Mesenchymal stem cell of the bone marrow (primary cell): ENCODE measurements around the genes ATP5MG, ARCN1 and HMBS.

GRCh38 chr11:118400948-118402118 lies at the start of gene ATP5MG:
Gene ATP5MG, plus strand, starts transcription at chr11:118401606.
- CAGE, long polyA plus RNA, result no peak

GRCh38 chr11:118435835-118436304 lies 422 bp upstream of the KMT2A start:
- CAGE, long polyA plus RNA, result no peak

GRCh38 chr11:118473250-118474351 lies 37.3 kb downstream of the KMT2A start:
- CAGE, long polyA plus RNA, result no peak

- CAGE, long polyA plus RNA, result no peak
Observed at GRCh38 chr11:118572238-118572568, at the start of gene ARCN1. Gene ARCN1, plus strand, starts transcription at chr11:118572409.

- CAGE, long polyA plus RNA, result no peak
Observed at GRCh38 chr11:118572569-118573525, 638 bp downstream of the ARCN1 start.

GRCh38 chr11:118580859-118581446 lies 8.7 kb downstream of the ARCN1 start:
- CAGE, long polyA plus RNA, result no peak

- CAGE, long polyA plus RNA, result no peak
Observed at GRCh38 chr11:118597379-118598049, 9.9 kb upstream of the PHLDB1 start.

DNA sequence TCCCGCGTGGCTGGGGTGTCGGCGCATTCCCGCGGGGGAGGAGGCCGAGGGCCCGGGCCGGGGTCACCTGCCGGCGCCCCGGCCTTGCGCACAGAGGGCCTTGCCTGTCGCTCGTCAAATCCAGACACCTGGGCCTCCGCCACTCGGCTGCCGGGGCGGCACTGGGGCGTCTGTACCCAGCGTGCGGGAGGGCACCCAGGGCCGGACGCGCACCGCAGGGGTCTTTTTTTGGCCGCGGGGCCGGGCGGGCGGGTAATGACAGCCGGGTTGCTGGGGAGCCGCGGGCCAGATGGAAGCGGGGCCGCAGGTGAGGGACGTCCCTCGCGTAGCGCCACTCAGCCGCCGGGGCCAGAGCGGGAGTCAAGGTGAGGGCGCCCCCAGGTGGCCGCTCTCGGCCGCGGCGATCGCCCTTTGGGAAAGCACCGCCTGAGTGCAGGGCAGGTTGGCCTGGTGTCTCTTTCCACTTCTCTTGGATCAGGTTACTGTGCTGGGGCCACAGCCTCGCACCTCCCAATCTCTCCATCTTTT lies 3.4 kb downstream of the PHLDB1 start:
- CAGE, long polyA plus RNA, result no peak

- CAGE, long polyA plus RNA, result no peak
Observed at GRCh38 chr11:118645167-118645984, 34.1 kb downstream of the TREH start.

DNA sequence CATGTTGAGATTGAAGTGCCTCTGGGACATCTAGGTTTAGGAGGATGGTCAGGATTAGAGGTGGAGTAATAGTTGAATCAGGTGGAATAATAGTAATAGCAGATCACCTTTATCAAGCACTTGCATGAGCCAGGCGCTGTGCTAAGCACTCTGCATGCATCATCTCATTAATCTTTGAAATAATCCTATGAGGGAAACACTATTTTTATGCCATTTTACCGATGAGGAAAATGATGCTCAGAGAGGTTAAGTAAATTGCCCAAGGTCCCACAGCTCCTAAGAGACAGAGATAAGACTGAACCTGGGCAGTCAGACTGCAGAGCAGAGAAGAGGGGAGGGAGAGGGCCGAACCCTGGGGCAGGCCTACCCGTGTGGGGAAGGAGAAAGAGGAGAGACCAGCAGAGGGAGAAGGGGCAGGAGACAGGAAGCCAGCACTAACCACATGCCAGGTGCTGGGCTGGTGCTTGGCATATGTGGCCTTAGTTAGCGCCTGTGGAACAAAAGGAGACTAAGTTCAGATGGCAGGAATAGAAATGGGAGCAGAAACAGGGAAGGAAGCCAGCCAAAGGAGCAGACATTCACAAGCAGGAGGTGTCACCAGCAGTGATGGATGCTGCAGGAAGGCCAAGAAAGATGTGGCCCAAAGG lies 27.0 kb downstream of the TREH start:
- CAGE, long polyA plus RNA, result no peak

DNA sequence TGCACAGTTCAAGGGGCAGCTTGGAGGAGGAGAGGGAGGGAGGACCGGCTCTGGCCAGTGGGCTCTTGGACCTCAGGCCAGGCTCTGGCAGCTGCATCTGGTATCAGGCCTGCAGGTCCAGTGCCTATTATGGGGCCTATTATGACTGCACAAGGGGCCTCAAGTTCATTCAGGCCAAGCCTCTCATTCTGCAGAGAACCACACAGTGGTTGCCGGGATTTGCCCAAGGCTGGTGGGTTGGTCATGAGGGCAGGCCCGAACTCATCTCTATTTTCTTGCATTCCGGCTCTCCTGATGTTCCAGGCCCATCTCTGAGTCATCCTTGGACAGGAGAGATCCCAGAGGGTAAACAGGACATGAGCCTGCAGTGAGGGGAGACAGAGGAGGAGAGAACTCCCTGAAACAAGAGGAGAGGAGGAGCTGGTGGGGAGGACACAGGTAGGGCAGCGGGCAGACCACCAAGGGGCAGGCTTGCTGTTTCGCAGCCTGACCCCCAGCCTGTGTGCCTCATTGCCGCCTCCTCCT lies 12.5 kb upstream of the TREH start:
- CAGE, long polyA plus RNA, result no peak

DNA sequence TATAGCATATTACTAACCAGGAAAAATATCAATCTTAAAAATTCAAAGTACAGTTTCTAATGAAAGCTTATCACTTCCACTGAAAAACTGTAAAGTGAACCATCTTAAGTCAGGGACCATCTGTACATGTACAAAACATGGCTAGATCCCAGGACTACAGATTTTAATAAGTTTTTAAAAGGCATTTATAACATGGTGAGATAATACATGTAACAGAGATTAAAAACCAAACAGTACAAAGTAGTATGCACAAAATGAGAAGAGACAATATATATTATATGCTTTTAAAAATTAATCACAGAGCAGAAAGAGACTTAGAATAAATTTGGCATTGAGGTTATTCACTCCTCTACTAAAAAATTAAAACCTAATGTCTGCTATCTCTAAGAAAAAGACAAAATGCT lies 28.3 kb downstream of the DDX6 start:
- CAGE, long polyA plus RNA, result no peak

GRCh38 chr11:118886481-118887288 lies 3.0 kb downstream of the CXCR5 start:
- CAGE, long polyA plus RNA, result no peak

GRCh38 chr11:118917336-118918091 lies 8.2 kb downstream of the BCL9L start:
- CAGE, long polyA plus RNA, result no peak

DNA sequence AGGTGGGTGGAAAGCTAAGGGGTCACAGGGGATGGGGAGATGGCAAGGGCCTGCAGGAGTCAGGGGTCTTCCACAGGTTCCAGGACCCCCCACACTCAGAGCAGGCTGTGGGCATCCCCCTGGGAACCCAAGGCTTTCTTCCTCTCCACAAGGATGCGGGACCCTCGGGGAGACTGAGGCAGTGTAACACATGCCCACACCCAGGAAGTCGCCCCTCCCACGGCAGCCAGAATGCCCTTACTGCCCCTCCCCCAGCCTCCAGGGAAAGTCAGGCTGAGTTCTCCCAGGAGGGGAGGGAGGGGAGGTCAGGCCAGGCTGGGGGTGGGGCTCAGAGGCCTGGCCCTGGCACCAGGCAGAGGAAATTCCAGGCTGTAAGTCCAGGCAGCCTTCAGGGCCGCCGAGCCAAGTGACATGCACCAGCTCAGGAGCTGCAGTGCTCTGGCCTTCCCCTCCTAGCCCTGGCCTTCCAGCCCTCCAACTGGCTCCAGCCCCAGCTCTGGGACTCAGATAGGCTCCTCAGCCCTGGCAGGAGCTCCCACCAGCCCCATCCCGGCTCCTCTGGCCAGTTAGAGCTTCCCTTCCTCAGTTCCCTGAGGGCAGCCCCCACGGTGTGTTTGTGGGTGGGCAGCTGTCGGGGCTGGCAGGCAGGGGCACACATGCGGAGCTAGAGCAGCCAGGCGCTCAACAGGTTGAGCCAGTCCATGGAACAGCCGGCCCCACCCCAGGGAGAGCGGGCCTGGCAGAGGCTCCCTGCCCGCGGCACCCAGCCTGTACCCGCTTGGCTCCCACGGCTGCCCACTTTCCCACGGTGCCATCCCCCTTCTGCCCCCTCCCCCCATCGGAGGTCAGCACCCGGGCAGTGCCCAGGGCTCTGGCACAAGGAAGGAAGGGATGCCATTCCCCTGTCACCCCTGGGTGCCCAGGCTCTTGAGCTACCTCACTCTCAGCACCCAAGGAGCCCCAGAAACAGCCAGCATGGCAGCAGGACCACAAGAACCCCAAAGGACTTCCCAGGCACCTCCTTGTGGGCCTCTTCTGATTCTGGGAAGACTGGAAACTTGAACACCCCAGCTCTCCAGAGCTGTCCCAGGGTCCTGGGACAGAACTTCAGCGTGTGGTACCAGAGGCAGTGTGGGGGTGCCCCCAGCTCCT lies 3.5 kb downstream of the BCL9L start:
- CAGE, long polyA plus RNA, result no peak

DNA sequence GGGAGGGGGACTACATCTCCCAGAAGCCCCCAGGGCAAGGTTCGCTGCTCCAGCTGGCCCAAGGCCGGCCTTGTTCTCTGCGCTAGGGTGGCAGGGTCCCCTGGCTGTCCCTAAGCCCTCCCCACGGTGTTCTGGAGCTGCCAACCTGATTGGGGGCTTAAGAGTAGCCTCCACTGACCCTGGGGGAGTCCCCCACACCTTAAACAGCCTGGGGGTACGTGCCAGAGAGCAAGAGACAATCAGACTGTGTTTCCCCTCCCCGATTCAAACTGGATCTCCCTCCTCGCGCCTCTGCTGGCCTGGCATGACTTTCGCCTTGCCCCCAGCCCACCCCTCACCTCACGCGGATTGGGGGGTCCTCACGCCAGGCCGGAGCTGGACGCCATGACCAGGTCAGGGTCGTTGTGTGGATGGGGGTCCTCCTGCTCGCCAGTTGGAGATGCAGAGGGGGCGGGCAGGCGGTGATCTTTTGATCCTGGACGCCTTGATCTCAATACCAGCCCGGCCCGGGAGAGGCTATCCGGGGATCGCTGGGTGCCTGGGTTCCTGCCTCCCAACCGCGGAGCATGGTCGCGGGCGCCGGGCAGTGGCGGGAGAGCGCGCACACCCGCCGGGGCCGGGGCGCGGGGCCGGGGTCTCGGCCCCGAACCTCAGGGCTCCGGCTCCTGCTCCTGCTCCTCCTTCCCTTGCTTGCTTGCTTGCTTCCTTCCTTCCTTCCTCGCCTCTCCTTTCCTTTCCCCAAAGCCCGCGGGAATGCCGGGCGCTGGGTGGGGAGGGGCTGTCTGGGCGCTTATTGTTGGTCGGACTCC lies 622 bp downstream of the BCL9L start:
- CAGE, long polyA plus RNA, result no peak

DNA sequence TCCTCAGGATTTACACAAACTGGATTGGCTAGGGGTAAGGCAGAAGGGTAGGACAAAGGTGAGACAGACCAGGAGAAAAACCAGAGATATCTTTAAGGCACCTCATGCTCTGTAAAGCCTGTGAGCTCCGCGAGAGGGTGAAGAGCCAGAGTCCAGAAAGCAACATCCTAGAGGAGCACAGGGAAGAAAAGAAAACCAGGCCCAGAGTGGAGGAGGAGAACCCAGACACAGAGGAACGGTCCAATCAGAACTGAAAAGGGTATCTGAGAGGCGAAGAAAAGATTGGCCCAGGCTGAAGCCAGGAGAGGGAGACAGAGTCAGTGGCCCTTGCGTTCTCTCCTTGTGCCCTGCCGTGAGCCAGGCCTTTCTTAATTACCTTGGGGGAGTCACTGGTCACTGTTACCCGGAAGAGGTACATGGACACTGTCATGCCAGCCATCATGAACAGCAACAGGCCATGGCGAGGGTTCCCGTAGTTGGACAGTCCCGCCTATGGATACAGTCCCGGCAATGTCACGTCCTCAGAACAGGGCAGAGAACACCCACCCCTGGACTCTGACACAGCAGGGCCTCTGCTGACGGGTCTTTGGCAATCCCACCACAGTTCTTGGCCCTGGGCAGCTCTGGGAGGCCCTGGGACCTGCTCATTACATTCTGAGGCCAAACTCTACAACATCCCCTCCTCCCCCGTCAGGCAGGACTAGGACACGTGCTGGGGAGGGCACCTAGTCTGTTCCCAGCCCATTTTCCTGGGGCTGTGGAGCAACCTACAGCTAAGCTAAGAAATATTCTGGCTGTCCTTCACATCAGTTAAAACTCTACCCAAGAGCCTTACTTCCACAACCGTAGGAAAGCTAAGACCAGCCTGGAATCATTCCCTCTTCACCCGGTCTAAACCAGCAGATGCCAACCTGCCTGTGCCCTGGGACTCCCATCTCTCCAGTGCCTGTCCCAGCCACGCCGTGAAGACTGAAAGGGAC lies 7.3 kb downstream of the TRAPPC4 start:
- CAGE, long polyA plus RNA, result no peak

GRCh38 chr11:119028515-119029707 lies 10.3 kb downstream of the TRAPPC4 start:
- CAGE, long polyA plus RNA, result no peak

DNA sequence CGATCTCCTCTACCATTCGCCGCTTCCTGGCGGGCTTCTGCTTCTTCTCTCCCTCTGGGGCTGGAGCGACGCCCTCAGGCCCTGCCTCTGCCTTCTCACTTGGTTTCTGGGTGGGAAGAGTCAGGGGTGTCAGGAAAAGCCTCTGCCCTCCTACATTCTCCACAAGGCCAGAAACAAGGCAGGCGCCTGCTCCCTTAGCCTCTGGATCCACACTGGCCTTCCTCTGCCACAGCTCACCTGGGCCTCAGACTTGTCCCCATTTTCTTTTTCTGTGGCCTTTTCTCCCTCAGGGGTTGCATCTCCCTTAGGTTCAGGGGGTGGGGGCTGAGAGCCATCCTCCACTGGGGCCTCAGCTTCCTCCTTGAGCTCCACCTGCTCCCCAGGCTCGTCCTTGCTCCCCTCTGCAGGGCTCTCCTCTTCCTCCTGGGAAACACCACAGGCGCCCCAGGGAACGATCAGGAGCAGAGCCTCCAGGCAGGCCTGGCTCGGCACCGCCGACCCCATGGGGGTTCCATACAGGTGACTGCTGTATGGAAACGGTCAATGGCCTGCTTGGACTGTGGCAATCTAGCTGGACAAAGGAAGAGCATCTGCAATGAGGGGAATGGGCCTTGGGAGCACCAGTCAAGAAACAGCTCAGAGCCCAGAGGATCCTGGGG lies 8.1 kb downstream of the HYOU1 start:
- CAGE, long polyA plus RNA, result no peak

DNA sequence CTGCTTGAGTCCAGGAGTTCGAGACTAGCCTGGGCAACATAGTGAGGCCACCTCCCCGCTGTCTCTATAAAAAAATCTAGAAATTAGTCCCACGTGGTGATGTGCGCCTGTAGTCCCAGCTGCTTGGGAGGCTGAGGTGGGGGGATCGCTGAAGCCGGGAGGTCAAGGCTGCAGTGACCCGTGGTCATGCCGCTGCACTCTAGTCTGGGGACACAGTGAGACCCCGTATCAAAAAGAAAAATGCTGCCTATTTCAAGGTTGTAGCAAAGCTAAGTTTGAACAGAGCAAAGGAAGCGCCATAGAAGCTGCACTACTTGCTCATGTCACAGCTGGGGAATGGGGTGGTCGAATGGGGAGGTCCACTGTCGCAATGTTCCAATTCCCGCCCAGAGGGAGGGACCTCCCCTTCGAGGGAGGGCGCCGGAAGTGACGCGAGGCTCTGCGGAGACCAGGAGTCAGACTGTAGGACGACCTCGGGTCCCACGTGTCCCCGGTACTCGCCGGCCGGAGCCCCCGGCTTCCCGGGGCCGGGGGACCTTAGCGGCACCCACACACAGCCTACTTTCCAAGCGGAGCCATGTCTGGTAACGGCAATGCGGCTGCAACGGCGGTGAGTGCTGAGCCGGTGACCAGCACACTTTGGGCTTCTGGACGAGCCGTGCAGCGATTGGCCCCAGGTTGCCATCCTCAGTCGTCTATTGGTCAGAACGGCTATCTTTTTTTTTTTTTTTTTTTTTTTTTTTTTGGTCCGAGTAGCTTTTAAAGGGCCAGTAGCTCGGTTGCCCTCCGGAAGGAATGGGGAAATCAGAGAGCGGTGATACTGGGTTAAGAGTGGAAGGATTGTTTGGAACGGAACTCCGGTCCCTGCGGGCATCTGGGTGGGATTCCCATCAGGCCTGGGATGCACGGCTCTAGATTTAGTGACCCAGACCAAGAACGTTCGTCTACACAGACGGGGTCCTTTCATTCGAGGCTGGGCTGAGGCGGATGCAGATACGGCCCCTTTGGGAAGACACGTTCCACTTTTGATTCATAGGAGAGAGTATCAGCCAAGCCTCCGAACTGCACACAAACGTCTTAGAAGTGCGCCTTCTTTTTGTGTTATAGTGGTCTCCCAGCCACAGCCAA lies at the start of gene HMBS:
Gene HMBS (plus strand): TSS at position 425 of the 1,128 bp plus-strand sequence.
- CAGE, long polyA plus RNA, result no peak